Fibroblast of villous mesenchyme (primary cell): ENCODE measurements around the genes C7orf57 and POM121L12.

GRCh38 chr7:47971970-47972298 lies 7.5 kb downstream of the HUS1 start:
- CAGE, long polyA plus RNA: no peak

DNA sequence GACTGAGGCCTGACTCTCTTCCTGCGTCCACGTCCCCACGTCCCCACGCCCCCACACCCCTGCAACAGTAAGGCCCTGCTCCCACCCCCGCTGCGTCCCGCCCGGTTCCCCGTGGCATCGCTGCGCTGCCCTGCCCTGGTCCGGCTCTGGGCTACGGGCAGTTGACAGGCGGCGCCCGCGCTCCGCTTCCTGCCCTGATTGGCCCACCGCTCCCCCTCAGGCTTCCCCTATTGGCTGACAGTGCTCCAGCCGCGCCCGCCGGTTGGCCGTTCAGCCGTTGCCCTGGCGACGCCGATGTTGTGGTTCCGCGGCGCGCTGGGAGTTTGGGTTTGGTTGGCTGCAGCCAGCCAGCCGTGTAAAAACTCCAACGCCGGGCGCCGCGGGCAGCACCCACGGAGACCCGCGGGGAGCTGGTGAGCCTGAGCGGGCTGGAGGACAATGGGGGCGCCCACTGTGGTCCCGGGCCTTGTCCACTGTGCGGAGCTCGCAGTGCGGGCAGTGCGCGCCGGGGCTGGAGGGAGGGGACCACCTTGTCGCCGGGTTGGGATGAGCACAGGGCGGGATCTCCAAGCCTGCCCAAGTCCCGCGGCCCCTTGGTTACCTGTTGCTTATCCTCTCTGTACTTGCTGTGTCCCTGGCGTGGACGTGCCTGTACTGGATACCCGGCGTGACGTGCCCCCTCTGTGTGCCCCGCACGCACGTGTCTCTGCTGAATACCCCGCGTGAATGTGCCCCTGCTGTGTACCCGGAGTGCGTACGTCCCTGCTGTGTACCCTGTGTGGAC lies at the start of gene C7orf57:
Gene C7orf57 (plus strand): TSS at position 326 of the 784 bp plus-strand sequence.
- CAGE, long polyA plus RNA: no peak

DNA sequence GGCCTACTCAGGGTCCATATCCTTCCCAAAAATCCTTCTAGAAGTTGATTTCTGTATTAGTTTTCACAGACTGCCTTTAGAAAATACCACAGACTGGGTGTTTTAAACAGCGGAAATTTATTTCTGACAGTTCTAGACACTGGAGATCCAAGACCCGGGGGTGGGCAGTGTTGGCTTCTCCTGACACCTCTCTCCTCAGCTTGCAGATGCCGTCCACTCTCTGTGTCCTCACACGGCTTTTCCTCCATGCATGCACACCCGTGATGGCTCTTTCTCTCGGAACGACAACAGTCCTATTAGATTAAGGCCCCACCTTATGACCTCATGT lies 143.0 kb upstream of the VWC2 start:
- CAGE, long polyA plus RNA: no peak

- CAGE, long polyA plus RNA: no peak
Measured at GRCh38 chr7:50204406-50205077, 100.0 kb upstream of the IKZF1 start.

DNA sequence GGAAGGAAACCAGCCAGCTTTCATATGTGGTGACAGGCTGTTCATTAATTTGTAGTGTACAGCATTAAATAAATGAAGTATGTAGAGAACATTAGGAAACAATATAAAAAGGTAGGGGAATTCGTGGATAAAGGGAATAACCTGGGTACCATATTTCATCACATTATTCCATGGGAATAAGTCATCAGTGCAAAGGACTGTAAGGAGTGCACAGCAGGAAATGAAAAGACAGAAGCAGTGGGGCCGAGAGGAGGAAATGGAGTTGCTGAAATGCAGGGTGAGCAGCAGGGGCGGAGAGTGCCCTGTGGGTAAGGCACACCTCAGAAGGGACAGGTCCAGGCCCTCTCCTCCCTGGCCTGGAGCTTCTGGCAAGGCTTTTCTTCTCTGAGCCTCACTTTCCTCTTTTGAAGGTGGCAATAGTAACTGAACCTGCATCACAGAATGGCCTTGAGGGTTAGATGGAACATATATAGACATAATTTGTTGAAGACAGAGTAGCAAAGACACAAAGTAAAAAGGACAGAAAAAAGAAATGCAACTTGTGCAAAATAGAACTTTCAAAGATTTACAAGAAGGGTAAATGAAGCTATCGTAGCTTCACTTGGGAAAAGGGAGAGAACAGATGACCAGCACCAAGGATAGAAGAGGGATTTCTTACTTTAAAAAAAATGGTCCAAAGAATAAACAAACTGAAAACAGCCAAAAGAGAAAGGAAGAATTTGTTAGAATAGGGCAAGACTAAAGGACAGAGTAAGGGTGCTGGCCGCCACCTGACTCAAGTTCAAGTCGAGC lies 26.3 kb downstream of the IKZF1 start:
- CAGE, long polyA plus RNA: no peak

DNA sequence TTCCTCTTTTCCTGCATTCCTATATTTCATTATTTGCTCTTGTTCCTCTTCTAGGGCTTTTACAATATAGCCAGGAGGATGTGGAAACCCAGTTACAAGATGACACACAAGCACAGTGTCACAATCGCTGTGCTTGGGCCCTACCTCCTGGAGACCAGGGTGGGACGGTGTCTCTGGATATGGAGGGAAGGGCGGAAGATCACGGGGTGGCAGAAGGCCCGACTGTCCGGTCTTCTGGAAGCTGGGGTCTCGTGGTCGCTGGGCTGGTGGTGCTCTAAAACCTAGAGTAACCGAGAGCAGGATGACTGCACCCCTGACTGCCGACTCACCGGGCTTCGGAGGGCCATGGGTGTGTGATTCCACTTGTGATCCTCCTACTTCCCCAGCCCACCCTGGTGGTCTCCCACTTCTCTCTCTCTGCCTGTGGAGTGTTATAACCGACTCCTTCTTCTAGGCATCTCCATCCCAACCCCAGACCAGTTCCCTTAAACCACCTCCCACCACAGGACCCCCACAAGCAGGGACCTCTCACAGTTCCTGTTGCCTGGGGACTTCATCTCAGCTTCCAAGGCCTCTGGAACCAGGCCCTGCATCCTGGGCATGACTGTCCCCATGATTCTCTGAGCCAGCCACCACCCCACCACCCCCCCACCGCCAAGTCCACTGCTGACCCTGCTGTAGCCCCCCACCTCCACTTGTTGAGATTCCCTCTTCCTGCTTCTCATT lies 52.4 kb downstream of the IKZF1 start:
- CAGE, long polyA plus RNA: no peak

DNA sequence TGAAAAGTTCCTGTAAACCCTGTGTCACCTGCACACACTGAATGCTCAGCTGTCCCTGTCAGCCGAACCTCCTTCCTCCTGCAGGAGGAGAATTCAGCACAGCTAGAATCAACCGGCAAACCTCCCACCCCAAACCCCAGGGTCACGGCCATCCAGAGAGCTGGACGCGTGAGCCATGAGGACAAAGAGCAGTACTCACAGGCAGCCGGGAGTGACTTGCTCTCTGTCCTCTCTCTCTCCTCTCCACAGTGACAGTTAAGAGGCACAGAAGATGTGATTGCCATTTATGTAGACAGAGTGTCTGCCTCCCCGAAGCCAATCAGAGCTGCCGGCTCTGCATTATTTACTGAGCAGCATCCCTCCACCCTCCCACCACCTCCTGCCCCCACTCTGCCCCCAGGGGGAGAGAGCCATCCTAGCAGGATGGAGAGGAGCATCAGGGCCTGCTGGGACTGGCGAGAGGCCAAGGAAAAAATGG lies 4.4 kb downstream of the DDC start:
- CAGE, long polyA plus RNA: no peak

GRCh38 chr7:50629038-50630033 lies 64.1 kb upstream of the DDC start:
- CAGE, long polyA plus RNA: no peak

- CAGE, long polyA plus RNA: no peak
Measured at GRCh38 chr7:50781028-50781915, 1.4 kb downstream of the GRB10 start.

GRCh38 chr7:51028543-51029666 lies 246.2 kb upstream of the GRB10 start:
- CAGE, long polyA plus RNA: no peak

DNA sequence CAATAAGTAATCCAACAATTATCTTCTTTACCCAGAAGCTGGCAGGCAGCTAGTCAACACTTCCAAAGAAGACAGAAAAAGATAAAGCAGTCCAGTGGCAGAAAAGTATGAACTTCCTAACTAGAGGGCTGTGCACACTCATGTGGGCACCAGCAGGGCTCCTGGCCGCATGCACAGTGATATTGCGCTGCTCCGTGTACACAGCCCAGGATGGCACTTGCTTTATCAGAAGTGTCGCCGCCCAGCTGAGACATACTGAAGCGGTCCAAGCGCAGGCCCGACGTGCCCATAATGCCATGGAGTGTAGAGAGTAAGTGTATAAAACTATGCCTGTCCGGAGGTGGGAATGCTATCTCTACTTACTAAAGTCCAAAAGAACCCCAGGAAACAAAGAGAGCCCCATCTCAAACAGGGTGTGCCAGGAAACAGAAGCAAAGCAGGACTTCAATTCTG lies 234.5 kb downstream of the COBL start:
- CAGE, long polyA plus RNA: no peak

GRCh38 chr7:51222921-51223328 lies 93.7 kb downstream of the COBL start:
- CAGE, long polyA plus RNA: no peak

DNA sequence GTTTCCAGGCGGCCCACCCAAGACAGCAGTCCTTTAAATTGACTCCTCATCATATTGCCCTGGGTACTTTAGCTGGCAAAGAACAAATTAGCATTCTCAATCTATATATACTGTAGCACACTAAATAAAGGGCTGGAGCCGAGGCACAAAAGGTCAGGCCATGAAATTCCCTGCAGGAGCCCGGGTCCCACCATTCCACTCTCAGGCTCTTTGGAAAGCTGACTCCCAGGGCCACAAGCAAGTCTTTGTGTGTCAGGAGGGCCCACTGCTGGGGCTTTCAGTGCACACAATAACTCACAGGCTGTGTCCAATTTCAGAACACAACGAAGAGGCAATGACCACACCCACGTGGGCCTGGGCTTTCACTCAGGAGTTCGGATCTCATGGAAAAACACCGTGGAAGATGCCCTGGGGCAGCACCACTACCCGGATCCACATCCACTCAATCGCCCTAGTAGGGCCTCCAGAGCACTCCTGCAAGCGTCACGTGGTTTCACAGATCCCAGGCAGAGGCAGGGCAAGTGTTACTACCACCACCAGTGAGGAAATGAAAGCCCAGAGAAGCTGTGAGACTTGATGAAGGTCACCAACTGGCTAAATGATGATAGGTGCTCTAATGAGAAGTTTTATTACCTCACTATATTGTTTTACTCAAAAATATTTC lies 60.3 kb downstream of the COBL start:
- CAGE, long polyA plus RNA: no peak

GRCh38 chr7:51265253-51266058 lies 51.2 kb downstream of the COBL start:
- CAGE, long polyA plus RNA: no peak

GRCh38 chr7:51317332-51317682 lies 698 bp upstream of the COBL start:
- CAGE, long polyA plus RNA: no peak

- CAGE, long polyA plus RNA: no peak
Measured at GRCh38 chr7:51324557-51324969, 8.0 kb upstream of the COBL start.

GRCh38 chr7:51356927-51357797 lies 40.6 kb upstream of the COBL start:
- CAGE, long polyA plus RNA: no peak

DNA sequence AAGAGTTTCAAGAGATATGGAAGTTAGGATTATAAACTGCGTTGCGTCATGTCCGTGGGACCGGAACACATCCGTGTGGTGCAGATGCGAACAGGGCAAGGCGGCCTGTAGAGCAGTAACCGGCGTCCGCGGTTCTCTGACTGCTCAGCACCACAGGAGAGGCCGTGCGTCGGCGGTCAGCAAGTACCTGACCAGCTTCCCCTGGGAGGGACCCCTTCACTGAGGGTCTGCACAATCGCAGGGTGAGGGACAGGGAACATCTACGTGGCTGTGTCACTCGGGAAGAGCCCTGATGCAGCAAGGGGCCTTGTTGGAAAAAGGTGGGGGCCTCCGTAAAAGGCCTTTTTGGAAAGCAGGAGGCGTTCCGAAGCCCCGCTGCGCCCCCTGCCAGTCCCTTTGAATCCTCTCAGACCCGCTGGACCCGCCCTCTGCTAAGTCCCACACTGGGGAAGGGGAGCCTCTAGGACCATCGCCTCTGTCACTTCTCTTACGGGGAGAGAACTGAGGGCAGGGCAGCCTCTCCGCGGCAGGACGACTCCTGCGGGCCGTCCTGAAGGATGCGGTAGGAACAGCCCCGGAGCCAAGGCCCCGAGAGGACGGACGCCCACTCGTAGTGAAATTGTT lies 771.6 kb upstream of the COBL start:
- CAGE, long polyA plus RNA: no peak

DNA sequence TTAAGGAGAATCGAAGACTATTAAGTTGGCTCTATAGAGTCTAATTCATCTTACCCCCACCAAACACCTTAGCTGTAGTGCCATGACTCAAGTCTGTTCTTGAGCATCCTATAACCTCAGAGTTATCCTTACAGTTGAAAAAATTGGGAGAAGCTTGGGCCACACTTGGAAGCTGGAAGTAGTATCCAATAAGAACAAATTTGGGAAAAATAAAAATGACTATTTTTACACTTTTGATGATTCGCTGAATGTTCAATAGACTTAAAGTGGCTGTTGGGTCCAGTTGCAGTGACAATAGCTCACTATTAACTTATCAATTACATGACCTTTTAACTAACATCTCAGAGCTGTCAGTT lies 174.9 kb upstream of the POM121L12 start:
- CAGE, long polyA plus RNA: no peak

DNA sequence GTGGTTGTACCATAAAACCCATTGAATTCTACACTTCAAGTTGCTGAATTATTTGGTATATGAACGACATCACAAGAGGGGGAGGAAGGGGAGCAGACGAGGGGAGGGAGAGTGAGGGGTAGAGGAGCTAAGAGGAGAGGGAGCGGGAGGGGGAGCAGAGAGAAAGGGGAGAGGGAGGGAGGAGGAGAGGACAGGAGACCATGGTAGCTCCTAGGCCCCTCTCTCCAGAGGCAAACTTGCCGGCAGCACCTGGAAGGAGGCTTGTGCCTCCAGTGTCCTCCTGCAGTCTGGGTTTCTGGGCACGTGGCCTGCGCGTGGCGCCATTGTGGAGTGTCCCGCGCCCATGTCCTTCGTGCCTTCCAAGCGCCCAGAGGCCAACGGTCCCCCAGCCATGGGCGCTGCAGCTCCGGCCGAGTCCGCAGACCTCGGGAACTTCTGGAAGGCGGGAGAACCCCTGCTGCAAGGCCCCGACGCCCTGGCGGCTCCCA lies at the start of gene POM121L12:
Gene POM121L12 (plus strand): TSS at position 353 of the 488 bp plus-strand sequence.
- CAGE, long polyA plus RNA: no peak